Sciatic nerve (tissue), 1 donor: Measurements from ENCODE around the genes ZNF439 and ZNF763.

- PRO-cap, result no peak
Measured at GRCh38 chr19:11083829-11084352, 5.4 kb upstream of the LDLR start.

DNA sequence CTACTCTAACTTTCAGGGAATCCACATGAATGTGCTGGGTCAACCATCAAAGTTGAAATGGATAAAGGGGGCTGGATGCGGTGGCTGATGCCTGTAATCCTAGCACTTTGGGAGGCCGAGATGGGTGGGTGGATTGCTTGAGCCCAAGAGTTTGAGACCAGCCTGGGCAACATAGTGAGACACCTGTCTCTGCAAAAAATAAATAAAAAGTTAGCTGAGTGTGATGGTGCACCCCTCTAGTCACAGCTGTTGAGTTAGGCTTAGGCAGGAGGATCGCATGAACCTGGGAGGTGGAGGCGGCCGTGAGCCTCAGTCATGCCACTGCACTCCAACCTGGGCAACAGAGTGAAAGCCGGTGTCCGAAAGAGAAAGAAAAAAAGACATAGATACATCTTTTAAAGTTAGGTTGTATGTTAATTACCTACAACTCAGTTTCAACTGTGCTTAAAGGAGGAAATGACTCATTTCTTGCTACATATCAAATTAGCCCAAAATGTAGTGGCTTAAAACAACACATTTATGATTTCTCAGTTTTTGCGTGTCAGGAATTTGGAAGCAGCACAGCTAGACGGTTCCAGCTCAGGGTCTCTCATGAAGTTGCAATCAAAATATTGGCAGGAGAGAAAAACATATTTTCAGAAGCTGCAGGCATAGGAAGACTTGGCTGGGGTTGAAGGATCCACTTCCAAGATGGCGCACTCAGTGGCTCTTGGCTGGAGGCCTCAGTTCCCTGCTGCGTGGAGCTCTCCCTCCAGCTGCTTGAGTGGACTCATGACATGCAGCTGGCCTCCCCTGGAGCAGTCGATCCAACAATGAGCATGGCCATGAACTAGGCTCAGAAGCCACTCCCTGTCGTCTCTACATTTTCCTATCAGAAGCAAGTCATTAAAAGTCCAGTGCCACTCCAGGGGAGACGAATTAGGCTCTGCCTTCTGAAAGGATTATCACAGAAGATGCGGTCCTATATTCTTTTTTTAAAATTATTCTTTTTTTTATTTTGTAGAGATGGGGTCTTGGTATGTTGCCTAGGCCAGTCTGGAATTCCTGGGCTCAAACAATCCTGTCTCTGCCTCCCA lies 7.0 kb downstream of the LDLR start:
- PRO-cap, result unidirectional peak, plus-strand start at position 532 of the sequence

- PRO-cap, result unidirectional peak, plus-strand start at chr19:11105420
Measured at GRCh38 chr19:11104653-11105840, 15.8 kb downstream of the LDLR start.

DNA sequence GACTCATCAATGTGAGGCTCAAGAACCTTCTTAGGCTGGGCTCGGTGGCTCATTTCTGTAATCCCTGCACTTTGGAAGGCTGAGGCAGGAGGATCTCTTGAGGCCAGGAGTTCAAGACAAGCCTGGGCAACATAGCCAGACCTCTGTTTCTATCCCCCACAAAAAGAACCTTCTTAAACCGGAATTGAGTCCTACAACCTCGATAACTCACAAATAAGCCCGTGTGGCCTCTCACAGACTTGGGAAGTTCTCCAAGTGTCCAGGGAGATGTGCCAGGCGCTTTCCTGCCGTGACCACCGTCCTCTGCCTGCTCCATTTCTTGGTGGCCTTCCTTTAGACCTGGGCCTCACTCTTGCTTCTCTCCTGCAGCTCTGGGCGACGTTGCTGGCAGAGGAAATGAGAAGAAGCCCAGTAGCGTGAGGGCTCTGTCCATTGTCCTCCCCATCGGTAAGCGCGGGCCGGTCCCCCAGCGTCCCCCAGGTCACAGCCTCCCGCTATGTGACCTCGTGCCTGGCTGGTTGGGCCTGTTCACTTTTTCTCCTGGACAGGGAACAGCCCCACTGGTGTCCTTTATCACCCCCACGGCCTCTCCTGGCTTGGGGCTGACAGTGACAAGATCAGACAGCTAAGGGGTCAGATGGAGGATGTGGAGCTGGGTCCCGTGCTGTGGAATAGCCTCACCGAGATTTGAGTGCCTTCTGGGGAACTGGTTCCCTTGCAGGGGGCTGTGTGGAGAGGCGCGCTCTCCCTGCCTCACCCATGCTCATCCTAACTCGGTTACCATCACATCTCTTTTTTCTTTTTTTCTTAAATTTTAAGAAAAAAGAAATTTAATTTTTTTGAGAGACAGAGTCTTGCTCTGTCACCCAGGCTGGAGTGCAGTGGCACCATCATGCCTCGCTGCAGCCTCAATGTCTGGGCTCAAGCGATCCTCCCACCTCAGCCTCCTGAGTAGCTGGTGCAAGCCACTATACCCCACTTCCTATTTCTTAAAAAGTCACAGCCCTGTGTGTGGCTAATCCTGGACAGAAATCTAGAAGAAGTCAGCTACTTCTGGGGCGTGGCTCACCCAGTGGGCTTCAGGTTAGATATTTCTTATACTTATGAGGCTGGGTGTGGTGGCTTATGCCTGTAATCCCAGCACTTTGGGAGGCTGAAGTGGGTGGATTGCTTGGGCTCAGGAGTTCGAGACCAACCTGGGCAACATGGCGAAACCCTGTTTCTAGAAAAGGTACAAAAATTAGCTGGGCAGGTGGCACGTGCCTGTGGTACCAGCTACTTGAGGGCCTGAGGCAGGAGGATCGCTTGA lies 27.5 kb downstream of the SPC24 start:
- PRO-cap, result no peak

DNA sequence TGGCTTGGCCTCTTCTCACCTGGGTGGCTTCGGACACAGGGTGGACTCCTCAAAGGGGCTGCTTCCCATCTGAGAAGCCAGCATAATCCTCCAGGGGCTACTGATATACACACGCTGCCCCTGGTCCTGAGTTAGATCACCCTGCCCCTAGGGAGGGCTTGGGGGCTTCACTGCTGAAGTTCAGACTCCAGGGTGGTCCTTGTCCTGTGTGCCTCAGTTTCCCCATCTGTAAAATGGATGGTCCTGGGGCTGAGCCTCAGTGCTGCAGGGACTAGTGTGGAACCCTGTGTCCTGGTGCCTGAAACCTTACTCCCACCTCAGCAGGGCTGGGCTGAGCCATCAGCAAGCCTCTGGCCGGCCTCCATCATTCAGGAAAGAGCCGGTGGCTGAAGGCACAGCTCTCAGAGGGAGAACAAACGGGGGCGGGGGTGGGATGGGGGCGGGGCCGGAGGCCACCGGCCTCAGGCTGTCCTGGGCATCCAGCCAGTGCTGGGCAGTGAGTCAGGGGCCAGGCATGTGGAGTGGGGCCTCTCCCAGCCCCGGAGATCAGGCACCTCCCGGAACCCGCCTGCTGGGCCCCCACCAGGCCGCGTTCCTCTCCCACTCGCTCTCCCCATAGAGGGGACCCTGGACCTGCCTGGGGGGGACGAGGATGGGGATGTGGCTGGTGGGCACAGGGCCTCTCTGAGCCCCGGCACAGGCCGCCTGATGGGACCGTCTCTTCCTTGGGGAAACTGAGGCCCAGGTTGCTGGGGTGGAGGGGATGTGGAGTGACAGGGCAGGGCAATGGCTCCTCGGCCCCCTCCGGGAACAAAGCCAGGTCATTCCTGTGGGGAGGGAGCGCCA lies 13.1 kb downstream of the SPC24 start:
- PRO-cap, result bidirectional peak, plus-strand start at position 562 of the sequence, minus-strand start at position 373 of the sequence

DNA sequence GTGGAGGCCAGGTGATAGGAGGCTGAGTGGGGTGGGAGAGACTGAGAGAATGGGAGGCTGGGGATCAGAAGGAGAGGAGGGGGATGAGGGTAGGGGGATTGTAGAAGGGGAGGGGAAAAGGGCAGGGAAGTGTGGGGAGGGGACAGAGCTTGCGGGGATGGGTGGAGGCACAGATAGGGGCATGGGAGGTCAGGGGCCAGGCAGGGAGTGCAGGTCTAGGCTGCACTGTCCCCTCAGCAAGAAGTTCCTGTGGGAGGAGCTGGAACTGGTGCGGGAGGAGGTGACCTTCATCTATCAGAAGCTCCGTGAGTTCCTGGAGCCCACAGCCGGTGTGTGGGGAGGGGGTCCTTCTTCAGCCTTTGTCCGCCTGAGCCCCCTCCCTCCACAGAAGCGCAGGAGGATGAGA lies 3.6 kb upstream of the PLPPR2 start:
- PRO-cap, result no peak

DNA sequence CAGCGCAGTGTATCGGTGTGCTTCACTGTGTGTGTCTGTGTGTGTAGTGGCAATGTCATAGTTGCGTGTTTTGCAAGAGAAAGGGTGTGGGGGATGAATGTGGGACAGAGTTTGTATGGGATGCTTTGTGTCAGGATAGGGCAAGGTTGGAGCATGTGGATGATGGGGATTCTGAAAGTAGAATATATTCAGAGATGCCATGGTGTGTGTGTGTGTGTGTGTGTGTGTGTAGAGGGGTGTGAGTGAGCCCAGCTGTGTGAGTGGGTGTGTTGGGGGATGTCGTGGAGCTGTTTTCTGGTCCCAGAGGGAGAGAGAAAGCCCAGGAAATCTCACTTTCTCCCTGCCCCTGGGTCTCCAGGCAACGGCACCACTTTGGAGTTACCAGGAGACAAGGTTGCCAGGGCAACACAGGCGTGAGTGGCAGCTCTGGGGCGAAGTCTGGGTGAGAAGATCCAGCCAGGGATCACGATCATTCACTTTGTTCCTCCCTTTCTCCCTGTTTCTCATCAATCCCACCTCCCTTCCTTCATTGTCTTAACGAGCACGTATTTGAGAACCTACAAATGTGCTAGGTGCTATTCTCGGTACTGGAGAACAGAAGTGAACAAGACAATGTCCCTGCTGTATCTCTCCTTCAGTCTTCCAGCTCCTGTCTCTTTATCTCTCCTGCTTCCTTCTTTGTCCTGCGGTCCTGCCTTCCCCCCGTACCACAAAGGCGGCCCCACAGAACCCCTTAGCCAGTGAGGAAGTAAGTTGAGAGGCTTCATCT lies 922 bp upstream of the SWSAP1 start:
- PRO-cap, result no peak

DNA sequence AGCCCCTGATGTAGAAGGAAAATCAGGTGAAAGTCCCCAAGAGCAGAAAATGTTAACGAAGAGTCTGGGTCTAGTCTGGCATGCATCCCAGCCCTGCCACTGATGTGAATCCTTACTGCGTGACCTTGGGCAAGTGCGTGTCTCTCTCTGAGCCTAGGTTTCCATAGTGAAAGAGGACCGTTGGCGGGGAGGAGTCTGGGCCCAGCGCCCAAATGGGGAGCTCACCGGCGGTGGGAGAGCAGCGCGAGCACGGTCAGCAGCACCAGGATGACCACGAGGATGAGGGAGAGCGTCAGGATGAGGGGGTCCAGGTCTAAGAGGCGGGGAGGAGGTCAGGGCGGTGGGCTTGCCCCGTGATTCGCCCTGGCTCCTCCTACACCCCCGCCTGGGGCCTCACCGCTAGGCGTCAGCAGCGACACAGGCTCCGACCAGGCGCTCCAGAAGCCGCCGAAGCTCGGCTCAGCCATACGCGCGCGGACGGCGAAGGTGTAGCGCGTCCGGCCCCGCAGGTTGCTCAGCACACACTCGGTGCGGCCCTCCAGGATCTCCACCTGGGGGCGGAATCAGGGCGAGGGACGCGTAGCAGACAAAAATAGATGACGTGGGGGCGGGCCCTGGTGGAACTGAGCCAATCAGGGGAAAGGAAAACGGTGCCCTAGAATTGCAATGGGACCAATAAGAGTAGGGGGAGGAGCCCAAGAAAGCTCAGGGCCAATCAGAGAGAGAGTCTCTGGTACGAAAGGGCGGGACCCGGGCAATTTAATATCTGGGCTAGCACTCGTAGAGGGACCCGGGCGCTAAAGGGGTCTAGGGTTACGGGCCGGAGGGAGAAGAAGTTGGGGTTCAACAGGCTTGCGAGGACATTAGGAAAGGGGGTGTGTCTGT lies 3.2 kb downstream of the EPOR start:
- PRO-cap, result unidirectional peak, plus-strand start at position 211 of the sequence; bidirectional peak, plus-strand start at position 466 of the sequence, minus-strand start at position 375 of the sequence; bidirectional peak, plus-strand start at position 777 of the sequence, minus-strand start at position 553 of the sequence

DNA sequence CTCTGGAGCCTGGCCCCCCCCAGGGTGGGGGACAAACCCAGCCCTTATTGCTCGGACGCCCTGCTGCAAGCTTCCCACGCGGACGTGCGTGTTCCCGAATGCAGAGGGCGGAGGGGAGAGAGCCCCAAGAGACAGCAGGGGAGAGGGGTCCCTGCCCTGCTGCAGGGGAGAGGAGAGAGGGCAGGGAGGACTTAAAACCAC lies 16.3 kb downstream of the PRKCSH start:
- PRO-cap, result no peak

DNA sequence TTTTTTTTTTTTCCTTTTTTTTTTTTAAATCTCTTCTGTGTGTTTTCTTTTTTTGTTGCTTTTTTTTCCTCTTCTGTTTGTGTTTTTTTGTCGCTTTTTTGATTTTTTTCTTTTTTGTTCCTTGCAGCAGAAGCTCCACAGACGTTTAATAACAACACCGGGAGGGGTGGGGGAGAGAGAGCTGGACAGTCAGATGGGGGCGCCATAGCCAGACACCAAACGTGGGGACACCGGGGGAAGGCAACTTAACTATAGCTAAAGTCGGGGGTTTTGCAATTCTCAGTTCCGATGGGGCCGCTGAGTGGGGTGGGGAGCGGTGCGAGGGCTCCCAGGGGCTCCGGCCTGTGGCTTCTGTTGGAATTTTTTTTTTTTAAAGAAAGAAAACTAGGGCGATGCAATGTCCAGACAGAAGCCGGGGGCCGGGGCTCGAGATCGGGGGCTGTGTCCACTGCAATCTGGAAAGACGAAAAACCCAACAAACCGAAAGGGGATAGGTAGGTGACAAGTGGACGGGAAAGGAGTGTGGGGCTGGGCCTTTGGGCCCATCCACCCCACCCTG lies 17.1 kb downstream of the PRKCSH start:
- PRO-cap, result no peak

DNA sequence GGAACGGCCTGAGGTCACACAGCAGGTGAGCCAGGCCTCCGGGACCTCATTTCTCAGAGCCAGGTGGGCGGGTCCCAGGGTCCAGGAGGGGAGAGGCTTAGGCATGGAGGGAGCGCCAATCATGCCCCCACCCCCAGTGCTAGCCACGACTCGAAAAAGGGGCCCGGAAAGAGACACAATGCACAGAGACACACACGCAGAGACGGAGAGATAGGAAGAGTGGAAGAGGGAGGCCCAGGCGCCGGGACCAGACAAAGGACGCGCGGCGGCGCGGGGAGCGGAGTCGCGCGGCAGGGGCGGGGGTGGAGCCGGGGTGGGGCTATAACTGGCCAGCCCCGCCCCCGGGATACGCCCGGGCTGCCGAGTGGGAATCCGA lies 1.6 kb downstream of the ELAVL3 start:
- PRO-cap, result no peak

- PRO-cap, result no peak
Measured at GRCh38 chr19:11479618-11479905, 1.3 kb downstream of the ELAVL3 start.

GRCh38 chr19:11551951-11552286 lies 7.1 kb downstream of the ELOF1 start:
- PRO-cap, result no peak

DNA sequence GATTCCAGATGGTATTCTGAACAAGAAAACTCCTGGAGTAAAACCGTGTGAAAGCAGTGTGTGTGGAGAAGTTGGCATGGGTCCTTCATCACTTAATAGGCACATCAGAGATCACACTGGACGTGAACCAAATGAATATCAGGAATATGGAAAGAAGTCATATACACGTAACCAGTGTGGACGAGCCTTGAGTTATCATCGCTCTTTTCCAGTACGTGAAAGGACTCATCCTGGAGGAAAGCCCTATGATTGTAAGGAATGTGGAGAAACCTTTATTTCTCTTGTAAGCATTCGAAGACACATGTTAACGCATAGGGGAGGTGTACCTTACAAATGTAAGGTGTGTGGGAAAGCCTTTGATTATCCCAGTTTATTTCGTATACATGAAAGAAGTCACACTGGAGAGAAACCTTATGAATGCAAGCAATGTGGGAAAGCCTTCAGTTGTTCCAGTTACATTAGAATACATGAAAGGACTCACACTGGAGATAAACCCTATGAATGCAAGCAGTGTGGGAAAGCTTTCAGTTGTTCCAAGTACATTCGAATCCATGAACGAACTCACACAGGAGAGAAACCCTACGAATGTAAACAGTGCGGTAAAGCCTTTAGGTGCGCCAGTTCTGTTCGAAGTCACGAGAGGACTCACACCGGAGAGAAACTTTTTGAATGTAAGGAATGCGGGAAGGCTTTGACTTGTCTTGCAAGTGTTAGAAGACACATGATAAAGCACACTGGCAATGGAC lies 19.6 kb downstream of the ZNF627 start:
- PRO-cap, result no peak

DNA sequence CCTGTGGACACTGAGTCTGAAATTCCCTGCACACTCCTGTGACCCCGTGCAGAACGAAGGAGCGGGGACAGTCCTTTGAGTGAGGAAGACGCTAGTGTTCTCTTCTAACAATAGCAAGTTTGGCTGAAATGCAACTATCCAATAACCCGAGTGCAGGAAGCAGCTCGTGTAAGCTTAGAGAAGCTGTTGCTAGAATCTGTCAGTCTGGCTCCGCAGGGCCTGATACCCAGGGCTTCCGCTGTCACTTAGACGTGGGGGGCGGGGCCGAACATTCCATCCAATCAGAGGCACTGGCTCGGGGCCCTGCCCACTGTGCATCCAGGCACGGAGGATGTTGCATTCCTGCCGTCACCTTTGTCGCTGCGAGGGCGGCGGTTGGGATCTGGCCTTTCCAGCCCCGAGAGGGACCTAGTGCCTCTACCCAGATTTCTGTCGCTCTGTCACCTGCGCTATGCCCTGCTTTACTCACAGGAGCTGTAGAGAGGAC lies at the start of gene ZNF439:
ZNF439 (plus strand) TSS at position 310 of the 487 bp plus-strand sequence.
- PRO-cap, result bidirectional peak, plus-strand start at position 351 of the sequence, minus-strand start at position 206 of the sequence

DNA sequence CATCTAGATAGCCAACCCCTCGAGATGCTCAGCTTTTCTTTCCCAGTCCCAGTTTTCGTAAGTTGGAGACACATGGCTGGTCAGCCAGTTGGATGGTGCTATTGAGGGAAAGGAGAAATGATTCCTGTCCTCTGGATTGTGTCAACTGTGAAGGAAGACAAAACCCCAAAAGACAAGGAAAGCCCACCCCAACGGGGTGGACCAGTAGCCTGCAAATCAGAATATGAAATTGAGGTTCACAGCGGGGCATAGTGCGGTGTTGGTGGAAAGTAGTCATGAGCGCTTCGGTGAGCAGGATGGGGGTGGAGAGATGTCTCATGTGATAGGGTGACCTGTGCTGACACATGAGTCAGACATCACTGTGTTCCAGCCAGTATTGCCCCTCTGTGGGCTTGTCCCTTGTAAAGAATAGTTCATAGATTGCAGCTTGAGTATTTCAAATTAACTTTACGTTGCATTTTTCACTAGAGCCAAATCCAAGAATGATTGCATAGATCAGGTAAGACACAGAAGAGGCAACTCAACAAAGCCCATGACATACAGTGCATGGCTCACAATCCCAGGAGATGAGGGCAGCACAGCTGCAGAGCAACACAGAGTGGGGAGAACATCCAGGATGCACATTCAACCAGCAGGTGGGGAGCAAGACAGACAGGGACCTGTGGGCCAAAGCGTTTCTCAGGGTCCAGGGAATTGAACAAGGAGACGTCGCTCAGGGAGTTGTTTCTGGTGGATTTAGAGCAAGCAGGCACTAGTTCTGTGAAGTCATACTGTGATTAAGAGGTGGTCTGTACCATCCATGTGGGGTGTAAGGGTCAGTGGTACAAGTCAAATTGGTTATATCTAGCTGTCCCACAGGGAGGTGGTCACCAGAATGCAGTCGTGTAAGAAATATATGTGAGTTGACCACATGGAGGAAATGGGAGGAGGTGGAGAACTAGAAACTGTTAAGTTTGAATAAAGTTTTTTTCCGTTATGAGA lies 7.4 kb downstream of the ZNF69 start:
- PRO-cap, result no peak

GRCh38 chr19:11906696-11907468 lies 18.0 kb upstream of the ZNF700 start:
- PRO-cap, result no peak

GRCh38 chr19:11964361-11965795 lies at the start of gene ZNF763:
ZNF763 (plus strand) TSS chr19:11965040.
- PRO-cap, result bidirectional peak, plus-strand start at chr19:11965054, minus-strand start at chr19:11964909; bidirectional peak, plus-strand start at chr19:11965247, minus-strand start at chr19:11965367; bidirectional peak, plus-strand start at chr19:11965506, minus-strand start at chr19:11965424

- PRO-cap, result unidirectional peak, plus-strand start at chr19:12092263
Measured at GRCh38 chr19:12091988-12093139, 27.8 kb downstream of the ZNF844 start.

DNA sequence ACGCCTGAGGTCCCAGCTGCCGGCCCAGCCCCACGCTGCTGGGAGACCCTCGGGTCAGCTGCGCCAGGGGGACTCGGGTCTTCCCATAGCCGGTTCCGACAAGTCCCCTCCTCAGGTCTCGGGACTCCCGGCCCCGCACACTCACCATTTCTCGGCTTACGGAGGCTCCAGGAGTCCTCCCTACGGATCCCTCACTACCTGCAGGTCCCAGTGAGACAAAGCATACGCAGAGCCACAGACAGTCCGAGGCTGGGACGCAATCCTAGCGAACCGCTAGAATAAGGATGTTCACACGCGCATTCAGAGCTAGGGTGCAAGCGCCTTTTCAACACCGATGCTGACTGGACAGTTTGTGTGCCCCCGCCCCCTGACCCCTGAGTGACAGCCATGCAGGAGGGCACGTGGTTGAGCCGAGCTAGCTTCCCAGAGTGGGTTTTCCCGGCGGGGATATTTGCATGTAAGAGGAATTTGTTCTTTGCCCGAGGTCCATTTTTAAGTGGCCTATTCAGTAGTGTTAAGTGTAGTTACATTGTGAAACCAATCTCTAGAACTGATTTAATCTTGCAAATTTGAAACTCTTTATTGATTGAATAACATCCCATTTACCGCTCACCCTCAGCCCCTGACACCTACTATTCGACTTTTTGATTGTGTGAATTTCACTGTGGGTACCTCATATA lies 13.5 kb downstream of the ZNF490 start:
- PRO-cap, result no peak